Jurkat, Clone E6-1 (cell line): ENCODE measurements around the genes UBE3B and ANKRD13A.

GRCh38 chr12:109091800-109092321 is 1.4 kb downstream of the ALKBH2 start:
- RRBS: no CpG with 5 or more reads among the region's 8 CpGs

DNA sequence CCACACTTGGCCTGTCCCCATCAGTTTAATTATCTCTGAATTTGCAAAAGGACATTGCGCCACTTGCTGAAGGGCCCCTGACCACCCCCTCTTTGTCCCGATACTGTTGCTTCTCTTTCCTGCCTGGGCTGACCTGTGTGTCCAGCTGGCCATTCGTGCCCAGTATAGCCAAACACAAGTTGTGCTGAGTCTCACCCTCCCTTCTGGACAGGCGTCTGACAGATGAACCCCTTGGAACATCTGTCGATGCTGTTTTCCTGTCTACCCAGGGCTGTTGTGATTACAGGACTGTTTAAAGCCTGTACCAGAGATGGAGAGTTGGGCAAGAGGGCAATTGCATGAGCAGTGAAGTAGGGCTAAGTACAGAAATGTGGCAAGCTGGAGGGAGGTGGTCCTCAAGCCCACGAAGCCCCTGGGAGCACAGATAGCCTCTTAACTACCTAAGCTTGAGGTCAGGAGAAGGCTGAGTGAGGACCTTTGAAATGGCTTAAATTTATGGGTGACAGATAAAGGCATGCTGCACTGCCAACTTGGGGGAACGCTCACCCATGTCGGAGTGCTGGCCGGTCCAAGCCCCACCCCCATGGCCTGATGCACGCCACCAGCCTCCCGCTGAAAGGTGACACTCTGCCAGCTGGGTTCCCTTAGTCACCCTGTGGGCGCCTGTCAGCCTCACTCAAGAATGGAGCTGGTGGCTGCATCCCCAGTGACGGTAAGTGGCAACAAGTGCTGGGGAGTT is 14.5 kb downstream of the ACACB start:
- RRBS: no CpG with 5 or more reads among the region's 13 CpGs

DNA sequence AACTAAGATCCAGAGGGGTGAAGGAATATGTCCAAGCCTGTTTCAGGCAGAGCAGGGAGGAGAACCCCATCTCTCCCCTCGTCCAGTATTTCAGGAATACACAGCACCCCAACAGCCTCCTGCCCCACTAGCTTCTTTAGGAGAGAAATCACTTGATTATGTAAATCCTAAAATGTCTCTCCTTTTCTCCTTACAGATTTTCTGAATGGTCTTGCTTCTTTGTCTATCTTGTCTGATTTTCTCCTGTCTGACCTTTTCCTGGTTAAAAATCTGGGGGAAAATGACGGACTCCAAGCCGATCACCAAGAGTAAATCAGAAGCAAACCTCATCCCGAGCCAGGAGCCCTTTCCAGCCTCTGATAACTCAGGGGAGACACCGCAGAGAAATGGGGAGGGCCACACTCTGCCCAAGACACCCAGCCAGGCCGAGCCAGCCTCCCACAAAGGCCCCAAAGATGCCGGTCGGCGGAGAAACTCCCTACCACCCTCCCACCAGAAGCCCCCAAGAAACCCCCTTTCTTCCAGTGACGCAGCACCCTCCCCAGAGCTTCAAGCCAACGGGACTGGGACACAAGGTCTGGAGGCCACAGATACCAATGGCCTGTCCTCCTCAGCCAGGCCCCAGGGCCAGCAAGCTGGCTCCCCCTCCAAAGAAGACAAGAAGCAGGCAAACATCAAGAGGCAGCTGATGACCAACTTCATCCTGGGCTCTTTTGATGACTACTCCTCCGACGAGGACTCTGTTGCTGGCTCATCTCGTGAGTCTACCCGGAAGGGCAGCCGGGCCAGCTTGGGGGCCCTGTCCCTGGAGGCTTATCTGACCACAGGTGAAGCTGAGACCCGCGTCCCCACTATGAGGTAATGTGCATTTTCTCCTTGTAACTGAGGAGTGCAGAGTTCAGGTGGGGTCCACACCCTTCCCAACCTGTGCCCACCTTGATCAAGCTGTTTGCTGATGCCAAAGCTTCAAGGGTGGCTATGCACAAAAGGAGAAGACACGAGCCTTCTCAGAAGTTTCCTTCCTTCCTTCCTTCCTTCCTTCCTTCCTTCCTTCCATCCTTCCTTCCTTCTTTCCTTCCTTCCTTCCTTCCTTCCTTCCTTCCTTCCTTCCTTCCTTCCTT is 23.2 kb downstream of the ACACB start:
- RRBS: no CpG with 5 or more reads among the region's 19 CpGs

DNA sequence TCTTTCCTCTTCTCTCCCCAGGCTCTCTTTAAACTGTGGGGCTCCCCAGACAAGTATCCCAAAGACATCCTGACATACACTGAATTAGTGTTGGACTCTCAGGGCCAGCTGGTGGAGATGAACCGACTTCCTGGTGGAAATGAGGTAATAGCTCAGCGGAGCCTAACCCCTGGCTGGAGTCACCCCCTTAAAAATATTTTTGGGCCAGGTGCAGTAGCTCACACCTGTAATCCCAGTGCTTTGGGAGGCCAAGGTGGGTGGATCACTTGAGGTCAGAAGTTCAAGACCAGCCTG is 63.5 kb downstream of the FOXN4 start:
- RRBS: no CpG with 5 or more reads among the region's 2 CpGs

DNA sequence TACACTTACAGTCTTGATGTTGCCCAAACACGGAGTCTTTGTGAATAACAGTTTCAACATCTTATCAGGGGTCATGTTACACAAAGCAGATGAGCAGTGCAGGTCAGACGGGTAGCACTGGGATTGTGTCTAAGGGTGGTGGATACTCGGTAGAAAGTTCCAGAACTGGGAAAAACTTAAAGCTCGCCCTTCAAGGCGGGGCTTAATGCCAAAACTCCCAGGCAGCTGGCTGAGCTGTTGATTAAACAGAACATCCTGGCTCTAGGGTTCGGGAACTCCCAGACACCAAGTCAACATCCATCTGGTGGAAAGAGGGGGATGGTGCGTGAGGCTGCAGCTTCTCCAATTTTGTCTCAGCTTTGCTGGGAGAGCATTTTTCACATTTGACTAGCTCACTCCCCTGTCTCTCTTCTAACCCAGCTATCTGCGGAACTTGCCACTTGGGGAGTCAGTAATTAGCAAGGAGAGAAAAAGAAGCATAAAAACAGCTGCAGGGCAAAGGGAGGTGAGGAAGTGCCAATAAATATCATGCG is 31.0 kb downstream of the FOXN4 start:
- RRBS: no CpG with 5 or more reads among the region's 9 CpGs

- RRBS: no CpG with 5 or more reads among the region's 23 CpGs
Measured at GRCh38 chr12:109310335-109310838, 1.3 kb upstream of the FOXN4 start.

GRCh38 chr12:109458658-109459226 is 18.4 kb downstream of the KCTD10 start:
- RRBS: no CpG with 5 or more reads among the region's 9 CpGs

GRCh38 chr12:109477545-109478313 is at the start of gene UBE3B:
TSS of gene UBE3B (plus strand) at chr12:109477634.
- RRBS: under 1% methylated on average over 11 of the region's 39 CpGs

DNA sequence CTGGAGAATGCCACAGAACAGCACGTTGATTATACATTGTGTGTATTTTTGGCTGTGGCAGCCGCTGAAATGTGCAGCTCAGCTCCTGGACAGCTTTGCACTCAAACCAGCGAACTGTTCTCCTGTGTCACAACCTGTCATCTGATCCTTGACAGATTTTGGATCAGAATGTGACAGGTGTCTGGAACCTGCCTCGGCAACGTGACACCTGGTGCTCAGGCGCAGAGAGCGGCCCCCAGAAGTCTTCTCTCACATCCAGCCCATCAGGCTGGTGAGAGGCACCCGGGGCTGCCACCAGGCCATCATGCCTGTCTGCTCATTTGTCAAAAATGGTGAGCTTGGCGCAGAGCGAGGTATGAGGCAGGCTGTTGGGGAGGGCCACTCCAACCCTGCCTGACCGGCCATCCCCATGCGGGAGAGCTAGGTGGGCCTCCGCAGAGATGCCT is 19.4 kb downstream of the MVK start:
- RRBS: no CpG with 5 or more reads among the region's 13 CpGs

GRCh38 chr12:109779234-109779781 is 53.9 kb downstream of the TRPV4 start:
- RRBS: no CpG with 5 or more reads among the region's 7 CpGs

DNA sequence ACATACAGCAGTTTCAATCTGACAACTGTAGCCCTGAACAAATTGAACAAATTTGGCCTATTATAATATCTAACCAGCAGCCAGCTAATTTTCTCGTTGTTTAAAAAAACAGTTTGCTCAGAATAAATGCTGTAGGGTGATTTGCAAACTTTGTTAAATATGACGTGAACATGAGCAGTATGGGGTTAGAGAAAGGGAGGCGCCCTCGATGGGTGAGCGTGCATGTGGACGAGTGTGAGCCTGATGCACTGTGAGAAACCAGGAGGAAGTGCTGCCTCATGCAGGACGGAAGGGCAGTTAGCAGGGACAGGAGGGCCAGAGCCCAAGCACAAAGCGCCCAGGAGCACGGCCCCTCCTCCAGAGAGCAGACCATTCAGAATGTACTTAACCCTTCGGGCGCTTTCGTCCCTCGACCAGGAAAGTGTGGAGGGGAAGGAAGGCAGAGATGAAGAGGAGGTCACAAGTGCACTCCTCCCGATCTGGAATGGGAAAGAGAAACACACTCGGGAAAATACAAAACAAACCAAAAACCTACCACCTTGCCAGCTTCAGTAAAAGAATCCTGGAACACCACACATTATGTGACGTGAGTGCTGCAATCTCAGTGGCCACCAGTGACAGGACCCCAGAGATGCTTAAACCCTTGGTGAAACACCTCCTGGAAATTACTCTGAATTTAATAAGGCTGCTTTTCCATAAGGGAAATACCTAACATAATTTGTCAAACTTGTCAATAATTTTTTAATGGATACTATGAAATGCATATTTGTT is 45.0 kb downstream of the TCHP start:
- RRBS: no CpG with 5 or more reads among the region's 16 CpGs

DNA sequence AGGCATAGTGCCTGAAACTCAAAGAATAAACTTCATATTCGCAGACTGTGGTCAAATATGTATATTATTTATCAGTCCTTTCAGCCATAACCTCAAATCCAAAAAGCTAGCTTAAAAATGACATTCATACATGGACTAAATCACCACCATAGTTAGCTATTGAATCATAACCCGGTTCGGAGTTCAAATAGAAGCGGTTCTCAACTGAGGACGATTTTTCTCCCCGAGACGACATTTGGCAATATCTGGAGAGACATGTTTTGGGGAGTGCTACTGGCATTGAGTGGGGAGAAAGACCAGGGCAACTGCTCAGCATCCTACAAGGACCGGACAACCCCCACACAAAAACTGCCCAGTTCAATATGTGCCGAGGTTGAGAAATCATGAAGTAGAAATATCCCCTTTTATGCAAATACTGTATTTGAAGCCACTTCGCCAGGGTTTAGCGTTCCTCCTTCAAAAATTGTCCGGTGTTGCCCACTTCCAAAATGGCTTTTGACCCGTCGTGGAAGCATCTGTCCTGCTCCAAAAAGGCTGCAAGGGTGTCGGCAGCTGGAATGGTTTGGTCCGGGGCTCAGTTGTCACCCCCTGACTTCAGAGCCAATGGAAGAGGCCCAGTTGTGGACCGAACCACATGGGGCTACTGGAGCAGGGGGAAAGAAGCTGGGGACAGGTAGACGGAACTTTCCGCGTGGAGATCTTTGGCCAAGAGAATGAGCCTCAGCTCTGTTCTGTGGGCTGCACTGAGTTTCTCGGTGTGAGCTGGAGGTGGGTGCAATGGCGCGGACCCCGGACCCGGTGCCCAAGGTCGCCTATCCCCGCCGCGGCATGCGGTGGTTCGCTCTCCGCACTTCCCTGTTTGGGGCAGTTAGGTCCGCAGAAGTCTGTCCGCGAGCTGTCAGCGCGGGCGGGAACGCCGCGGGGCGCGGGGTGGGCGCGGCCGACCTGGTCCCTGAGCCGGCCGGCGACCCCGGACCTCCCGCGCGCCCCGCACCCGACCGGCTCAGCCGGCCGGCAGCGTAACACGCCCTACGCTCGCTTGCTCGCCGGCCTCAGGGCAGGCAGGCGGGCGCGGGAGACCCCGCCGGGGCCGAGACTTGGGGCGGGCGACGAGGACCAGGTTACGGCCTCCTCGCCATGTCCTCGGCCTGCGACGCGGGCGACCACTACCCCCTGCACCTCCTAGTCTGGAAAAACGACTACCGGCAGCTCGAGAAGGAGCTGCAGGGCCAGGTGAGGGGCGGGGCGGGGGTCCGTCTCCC is at the start of gene ANKRD13A:
Gene ANKRD13A (plus strand): TSS at position 879 of the 1,262 bp plus-strand sequence.
- RRBS: 2% methylated on average over 21 of the region's 86 CpGs

GRCh38 chr12:110012851-110013354 is 13.7 kb downstream of the ANKRD13A start:
- RRBS: no CpG with 5 or more reads among the region's 6 CpGs

DNA sequence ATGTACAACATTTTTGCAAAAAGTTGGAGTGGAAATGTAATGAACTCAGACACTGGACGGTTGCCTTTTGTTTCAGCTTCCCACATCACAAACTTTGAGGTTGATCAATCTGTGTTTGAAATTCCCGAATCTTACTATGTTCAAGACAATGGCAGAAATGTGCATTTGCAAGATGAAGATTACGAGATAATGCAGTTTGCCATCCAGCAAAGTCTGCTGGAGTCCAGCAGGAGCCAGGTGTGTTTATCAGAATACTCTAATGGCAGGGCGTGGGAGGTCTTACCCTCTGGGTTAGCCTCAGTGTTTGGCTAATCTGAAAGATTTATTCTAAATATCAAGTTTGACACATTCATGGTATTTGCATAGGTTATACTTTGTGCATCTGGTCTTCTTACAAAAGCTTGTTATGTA is 14.6 kb downstream of the C12orf76 start:
- RRBS: no CpG with 5 or more reads among the region's 4 CpGs

DNA sequence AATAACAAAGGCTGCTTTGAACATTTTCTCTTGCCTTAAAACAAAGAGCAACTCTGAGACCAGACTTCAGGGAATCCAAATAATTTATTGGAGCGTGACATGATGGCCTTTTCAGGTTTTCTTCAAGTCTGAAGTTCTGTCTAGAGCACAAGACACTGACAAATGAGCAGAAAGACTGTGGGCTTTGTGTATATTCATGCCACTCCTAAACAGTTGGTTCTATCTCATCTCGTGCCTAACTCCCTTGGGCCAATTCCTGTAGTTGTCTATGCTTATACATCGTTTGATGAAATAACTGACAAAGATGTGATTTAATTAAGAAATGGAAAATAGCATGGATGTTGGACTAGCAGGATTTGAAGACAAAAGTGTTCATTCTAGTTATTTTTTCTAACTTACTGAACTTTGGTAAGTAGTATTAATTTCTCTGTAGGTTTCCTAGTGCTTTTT is 47.5 kb downstream of the IFT81 start:
- RRBS: no CpG with 5 or more reads among the region's 3 CpGs

GRCh38 chr12:110247609-110248062 is 33.4 kb upstream of the ATP2A2 start:
- RRBS: no CpG with 5 or more reads among the region's 9 CpGs

GRCh38 chr12:110252825-110253068 is 28.3 kb upstream of the ATP2A2 start:
- RRBS: no CpG with 5 or more reads among the region's 8 CpGs

GRCh38 chr12:110288979-110289601 is 8.0 kb downstream of the ATP2A2 start:
- RRBS: no CpG with 5 or more reads among the region's 3 CpGs

DNA sequence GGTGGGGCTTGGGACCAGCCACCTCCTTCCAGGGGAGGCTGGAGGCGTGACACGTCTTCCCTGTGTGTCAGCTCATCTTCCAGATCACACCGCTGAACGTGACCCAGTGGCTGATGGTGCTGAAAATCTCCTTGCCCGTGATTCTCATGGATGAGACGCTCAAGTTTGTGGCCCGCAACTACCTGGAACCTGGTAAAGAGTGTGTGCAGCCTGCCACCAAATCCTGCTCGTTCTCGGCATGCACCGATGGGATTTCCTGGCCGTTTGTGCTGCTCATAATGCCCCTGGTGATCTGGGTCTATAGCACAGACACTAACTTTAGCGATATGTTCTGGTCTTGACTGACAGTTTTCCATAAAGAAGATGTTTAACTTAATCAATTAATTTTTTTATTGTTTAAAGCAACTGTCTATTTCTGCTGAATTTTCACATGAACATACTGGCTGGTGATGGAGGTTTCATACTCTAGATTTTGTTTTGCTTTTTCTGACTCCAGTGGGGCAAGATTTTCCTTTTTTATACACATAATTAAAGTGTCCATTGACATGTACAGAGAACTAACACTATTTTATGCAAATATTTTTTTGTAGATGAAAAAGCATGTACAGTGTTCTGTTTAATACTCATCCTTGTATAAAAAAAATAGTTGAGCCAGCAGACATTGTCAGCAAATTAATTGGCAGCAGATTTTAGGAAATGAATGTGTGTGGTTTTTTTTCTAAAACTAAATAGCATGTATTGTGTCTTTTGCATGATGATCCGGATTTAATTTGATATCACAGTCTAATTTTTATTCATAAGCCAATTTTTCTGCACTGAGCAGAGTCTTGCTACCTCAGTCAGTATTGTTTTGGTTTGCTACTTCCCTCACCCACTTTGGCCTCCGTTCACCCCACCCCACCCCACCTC is 57.1 kb downstream of the ANAPC7 start:
- RRBS: no CpG with 5 or more reads among the region's 14 CpGs

- RRBS: no CpG with 5 or more reads among the region's 11 CpGs
Measured at GRCh38 chr12:110373738-110374187, 29.7 kb downstream of the ANAPC7 start.